ENCODE measurements around the gene TFF1.

GRCh38 chr21:41186864-41187721, 19.1 kb downstream of the BACE2 start:
- PRO-cap, 2 experiments: no peak in any of the 2 experiments
- RAMPAGE, long total RNA, 5 experiments: no peak in any of the 5 experiments

GRCh38 chr21:41322046-41322636, 5.5 kb downstream of the FAM3B start:
- PRO-cap, 2 experiments: no peak in any of the 2 experiments
- RAMPAGE, long total RNA, 5 experiments: no peak in any of the 5 experiments

- PRO-cap, 2 experiments: no peak in any of the 2 experiments
- RAMPAGE, long total RNA, 5 experiments: no peak in any of the 5 experiments
These were observed 1.7 kb downstream of the MX2 start for GRCh38 chr21:41363376-41364138.

GRCh38 chr21:41376551-41377188, 14.8 kb downstream of the MX2 start:
- PRO-cap, 2 experiments: no peak in any of the 2 experiments
- RAMPAGE, long total RNA, 5 experiments: no peak in any of the 5 experiments

GRCh38 chr21:41503928-41504820, 3.8 kb downstream of the TMPRSS2 start:
- PRO-cap, 2 experiments: peak in 1 of 2 experiments; most common plus-strand start chr21:41504200 (in 1); most common minus-strand start chr21:41504049 (in 1)
- RAMPAGE, long total RNA, 5 experiments: no peak in any of the 5 experiments

DNA sequence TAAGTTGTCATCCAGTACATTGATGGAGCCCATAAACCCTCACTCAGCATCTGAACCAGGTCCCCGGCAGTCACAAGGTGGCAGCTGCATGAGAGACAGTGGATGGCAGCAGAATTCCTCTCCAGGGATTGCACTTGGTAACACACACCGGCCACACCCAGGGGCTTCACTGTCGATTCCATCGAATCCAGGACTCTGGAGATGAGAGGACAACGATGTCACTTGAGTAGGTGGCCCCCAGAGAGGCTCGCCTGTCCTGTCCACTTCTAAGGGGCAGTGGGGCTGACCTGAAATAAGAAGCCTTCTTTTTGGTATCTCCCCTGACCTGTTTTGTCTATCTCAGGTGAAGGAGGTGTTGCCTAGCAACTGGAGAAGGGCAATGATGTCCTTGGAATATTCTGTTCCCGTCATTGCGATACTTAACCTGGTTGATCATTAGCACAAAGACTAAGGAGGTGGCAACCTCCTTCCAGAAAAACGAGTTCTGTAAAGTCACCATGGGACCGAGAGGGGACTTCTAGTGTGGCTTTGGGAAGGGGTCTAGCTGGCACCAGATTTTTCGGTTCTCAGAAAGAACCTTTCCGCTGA, 85.1 kb upstream of the TMPRSS2 start:
- PRO-cap, 2 experiments: no peak in any of the 2 experiments
- RAMPAGE, long total RNA, 5 experiments: no peak in any of the 5 experiments

DNA sequence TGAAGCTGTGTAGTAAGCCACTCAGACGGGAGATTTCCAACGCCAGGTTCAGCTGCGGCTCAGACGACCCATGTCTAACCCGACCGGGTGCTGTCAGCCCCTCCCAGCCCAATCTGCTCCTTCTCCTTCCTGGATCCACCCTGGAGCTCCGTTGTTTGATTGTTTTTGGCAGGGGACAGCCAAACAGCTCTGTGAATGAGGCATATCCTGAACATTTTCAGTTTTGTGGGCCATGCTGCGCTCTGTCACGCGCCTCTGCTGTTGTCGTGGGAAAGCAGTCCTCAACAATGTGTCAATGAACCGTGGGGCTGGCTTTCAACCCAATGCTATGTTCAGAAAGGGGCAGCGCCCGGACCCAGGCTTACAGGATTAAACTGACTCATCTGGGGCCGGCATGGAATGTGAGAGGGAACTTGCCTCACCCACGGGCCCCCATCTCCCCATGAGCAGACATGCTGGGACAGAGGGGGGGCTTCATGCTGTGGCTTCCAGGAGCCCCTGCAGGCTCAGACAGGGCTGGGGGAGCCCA, 101.9 kb downstream of the RIPK4 start:
- PRO-cap, 2 experiments: no peak in any of the 2 experiments
- RAMPAGE, long total RNA, 5 experiments: no peak in any of the 5 experiments

DNA sequence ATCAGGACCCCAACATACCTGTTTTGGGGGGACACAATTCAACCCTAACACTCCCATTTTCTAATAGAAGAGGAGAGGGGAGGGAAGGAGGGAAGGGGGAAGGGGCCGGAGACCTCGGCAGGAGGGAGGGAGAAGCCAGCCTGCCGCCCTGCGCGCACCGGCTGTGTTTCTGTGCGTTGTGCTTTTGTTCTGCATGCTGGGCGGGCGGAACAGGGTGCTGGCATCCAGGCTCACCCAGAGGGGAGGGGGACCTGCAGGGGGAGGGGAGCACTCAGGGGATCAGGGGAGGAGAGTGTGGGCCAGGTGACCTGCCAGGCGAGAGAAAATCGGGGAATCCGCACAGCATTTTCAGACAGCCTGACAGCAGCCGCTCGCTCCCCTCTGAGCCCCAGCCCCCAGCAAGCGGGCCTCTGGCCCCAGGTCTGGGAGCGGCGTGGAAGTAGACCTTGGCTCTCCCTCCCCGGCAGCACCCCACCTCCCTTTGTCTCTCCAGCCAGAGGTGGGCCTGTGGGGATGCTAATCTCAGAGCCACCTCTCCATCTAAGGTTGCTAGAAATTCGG, 54.6 kb downstream of the RIPK4 start:
- PRO-cap, 2 experiments: peak in 1 of 2 experiments; most common minus-strand start position 169 of the sequence (in 1)
- RAMPAGE, long total RNA, 5 experiments: no peak in any of the 5 experiments

- PRO-cap, 2 experiments: no peak in any of the 2 experiments
- RAMPAGE, long total RNA, 5 experiments: no peak in any of the 5 experiments
These were observed 7.6 kb downstream of the RIPK4 start for GRCh38 chr21:41759234-41759734.

DNA sequence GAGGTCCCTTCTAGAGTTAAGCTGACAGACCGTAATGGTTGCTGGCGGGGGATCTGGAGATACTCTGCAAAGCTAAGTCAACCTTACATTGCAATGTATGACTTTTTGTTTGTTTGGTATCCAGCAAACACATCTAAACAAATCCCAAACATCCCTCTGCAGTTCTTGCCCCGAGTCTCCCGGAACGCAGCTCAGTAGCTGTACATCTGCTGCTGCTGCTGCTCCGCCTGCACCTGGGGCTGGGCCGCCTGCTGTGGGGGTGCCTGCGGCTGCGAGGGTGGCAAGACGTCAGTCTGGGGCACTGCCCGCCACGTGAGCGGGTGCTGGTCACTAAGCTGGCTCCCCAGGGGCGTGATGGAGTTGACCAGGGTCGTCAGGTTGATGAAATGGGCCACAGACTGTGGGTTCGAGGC, 34.2 kb upstream of the RIPK4 start:
- PRO-cap, 2 experiments: no peak in any of the 2 experiments
- RAMPAGE, long total RNA, 5 experiments: no peak in any of the 5 experiments

GRCh38 chr21:41878879-41879205, 302 bp downstream of the PRDM15 start:
- PRO-cap, 2 experiments: peak in 2 of 2 experiments; most common plus-strand start chr21:41879106 (in 1); most common minus-strand start chr21:41879031 (in 1)
- RAMPAGE, long total RNA, 5 experiments: no peak in any of the 5 experiments

DNA sequence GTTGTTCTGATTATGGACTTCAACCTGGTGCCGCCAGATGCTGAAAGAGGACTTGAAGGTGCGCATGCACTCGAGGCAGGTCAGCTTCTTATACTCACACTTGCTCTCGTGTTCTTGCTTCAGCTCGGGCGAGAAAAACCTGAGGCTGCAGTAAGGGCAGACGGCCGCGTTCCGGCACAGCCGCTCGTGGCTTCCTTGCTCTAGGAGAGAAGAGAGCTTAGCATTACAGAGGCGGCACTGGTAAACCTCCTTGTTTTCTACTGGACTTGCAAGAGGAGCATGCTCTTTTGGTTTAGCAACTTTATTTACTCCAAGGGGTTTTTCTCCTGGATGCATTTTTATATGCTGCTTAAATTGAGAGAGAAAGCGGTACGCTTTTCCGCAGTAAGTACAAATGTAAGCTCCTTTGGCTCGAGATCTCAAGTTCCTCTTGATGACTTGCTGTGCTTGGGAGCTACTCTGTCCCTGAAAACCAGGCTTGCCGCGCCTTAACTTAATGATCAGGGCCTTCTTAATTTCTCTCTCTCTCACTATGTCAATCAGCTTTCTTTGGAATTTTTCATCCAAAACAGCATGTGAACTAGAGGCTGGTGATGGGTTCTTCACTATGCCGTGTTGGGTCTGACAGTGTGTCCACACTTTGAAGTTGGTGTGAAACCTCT, 18.3 kb downstream of the ZBTB21 start:
- PRO-cap, 2 experiments: no peak in any of the 2 experiments
- RAMPAGE, long total RNA, 5 experiments: no peak in any of the 5 experiments

DNA sequence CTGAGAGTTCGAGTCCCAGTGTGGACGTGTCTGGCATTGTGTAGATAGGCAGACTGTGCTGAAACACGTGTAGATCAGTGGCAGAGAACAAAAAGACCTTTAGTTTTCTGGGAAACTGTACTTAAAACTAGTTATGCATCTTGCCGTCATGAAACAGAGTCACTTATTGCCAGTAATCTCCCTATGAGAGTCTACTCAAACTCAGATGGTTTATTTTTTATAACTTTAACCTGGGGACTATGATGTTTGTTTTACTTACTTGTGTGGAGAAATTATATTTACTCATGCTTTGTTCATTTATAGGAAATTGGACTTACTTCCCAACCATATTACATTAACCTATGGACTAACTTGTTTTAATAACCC, 54.1 kb upstream of the ABCG1 start:
- PRO-cap, 2 experiments: no peak in any of the 2 experiments
- RAMPAGE, long total RNA, 5 experiments: no peak in any of the 5 experiments

DNA sequence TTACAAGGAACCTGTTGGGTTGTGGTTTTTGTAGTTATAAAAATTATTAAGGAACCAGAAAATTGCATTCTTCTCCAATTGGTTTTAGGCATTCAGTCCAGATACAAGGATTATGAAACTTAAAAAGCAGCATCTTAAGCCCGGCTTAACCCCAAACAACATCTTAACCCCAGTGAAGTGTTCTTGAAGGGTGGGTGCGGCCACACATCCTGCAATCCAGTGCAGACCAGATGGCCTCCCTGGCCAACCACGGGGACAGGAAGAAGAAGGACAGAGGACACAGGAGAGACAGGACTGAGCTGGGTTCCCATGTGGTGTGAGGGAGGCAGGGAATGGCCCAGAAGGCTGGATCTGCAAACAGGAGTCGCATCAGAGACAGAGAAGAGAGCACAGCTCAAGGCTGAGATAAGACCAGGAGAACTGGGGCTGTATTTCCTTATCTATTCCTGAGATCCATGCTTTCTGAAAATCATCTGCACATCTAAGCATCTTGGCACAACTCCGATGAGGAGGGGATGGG, 26.4 kb downstream of the ABCG1 start:
- PRO-cap, 2 experiments: peak in 1 of 2 experiments; most common plus-strand start position 273 of the sequence (in 1)
- RAMPAGE, long total RNA, 5 experiments: no peak in any of the 5 experiments

DNA sequence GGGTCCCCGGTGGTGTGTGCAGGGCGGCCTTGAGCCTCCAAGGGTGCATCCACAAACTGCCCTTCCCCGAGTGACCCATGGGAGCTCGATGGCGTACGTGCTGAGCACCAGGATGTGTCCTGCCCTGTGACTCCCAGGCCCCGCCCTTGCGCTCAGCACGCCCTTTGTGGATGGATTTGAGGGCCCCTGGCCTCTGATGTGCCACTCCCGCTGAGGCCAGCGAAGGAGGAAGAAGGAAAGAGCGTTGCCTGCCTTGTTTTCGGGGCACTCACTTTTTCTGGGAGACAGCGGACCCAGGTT, 1.7 kb upstream of the TFF3 start:
- PRO-cap, 2 experiments: no peak in any of the 2 experiments
- RAMPAGE, long total RNA, 5 experiments: no peak in any of the 5 experiments

DNA sequence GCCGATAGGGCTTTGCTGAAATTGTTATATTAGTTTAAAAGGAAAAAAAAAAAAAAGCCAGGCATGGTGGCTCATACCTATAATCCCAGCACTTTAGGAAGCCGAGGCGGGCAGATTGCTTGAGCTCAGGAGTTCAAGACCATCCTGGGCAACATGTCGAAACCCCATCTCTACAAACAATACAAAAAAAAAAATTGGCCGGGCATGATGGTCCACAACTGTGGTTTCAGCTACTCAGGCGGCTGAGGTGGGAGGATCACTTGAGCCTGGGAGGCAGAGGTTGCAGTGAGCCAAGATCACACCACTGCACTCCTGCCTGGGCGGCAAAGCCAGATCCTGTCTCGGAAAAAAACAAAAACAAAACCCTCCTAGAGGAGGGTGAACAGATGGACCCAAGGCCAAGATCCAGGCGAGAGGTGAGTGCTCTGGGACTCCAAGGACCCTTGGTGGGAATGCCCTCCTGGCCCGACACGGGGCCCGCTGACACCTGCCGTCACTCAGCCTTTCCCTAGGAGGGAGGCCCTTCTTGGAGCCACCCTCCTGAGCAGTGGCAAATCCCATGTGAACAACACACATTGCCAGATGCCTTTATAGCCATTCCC, 503 bp downstream of the TFF2 start:
- PRO-cap, 2 experiments: peak in 1 of 2 experiments; most common plus-strand start position 299 of the sequence (in 1)
- RAMPAGE, long total RNA, 5 experiments: start-site peak on the plus strand in 4 of 5 experiments, centred at positions 285 to 380 of the sequence, 12 to 89 reads per replicate; start-site peak on the minus strand in 2 of 5 experiments, centred at positions 137 to 491 of the sequence, 9 to 21 reads per replicate

DNA sequence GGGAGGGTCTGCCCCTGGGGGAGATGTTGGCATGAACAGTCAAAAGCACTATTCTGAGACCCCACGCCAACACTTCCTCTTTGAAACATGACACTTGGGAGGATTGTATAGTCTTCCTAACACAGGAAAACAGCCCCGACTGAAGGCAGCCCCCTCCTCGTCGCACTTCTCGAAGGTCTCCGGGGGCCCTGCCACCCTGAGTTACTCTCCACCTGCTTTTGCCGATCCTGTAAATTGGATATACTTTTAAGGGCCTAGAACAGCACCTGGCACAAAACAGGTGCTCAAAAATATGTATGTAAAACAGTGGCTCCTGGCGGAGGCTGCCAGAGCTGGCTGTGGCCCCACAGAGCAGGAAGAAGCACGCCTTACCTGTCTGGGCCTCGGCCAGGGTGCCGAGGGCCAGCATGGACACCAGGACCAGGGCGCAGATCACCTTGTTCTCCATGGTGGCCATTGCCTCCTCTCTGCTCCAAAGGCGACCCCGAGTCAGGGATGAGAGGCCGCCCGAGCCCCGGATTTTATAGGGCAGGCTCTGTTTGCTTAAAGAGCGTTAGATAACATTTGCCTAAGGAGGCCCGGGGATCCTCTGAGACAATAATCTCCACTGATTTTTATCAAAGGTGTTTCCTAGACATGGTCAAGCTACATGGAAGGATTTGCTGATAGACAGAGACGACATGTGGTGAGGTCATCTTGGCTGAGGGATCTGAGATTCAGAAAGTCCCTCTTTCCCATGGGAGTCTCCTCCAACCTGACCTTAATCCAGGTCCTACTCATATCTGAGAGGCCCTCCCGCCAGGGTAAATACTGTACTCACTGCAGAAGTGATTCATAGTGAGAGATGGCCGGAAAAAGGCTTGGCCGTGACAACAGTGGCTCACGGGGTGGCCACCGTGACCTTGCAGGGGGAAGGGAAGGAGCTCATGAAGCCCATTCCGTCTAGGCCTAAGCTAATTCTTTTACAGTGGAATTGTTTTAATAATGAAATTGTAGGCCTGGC, at the start of gene TFF1:
Gene TFF1, minus strand, starts transcription at position 497 of the 1,003 bp plus-strand sequence.
- PRO-cap, 2 experiments: no peak in any of the 2 experiments
- RAMPAGE, long total RNA, 5 experiments: no peak in any of the 5 experiments

- PRO-cap, 2 experiments: peak in 2 of 2 experiments; most common plus-strand start chr21:42652774 (in 2)
- RAMPAGE, long total RNA, 5 experiments: start-site peak on the plus strand in 1 of 5 experiments, at chr21:42653116-42653185 at its widest, 10 reads per replicate
These were observed 726 bp upstream of the PDE9A start for GRCh38 chr21:42652466-42653324.

DNA sequence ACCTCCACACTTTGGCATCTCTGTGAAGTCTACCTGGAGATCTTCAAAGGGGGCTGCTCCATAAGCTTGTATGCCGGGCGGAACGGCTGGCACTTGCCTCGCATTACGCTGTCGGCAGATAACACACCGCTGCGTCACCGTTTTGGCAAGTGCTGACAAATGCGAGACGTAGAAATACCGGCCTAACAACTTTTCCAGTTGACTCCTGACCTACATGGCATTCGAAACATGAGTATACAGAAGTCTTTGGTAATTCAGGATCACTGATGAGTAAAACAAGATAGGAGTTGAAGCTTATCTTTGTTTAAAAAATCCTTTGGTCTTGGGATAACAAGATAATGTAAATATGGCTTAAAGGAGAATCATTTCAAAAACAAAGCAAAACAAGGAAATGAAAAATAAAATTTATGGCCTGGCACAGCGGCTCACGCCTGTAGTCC, 18.7 kb upstream of the PKNOX1 start:
- PRO-cap, 2 experiments: peak in 2 of 2 experiments; most common plus-strand start position 231 of the sequence (in 1); most common minus-strand start position 95 of the sequence (in 2)
- RAMPAGE, long total RNA, 5 experiments: start-site peak on the minus strand in 3 of 5 experiments, centred at positions 87 to 119 of the sequence, 56 to 70 reads per replicate

GRCh38 chr21:42975264-42975976, 1.1 kb downstream of the PKNOX1 start:
- PRO-cap, 2 experiments: peak in 2 of 2 experiments; most common plus-strand start chr21:42975446 (in 1); most common minus-strand start chr21:42975587 (in 2)
- RAMPAGE, long total RNA, 5 experiments: no peak in any of the 5 experiments

Measured in thyroid gland (tissue), 7 donors.